OCI-LY7 (cell line): Measurements from ENCODE around the gene UBR7.

- PRO-cap, result no peak
- RAMPAGE, long total RNA, result no peak
These were observed 7.9 kb upstream of the GOLGA5 start for GRCh38 chr14:92786185-92786583.

DNA sequence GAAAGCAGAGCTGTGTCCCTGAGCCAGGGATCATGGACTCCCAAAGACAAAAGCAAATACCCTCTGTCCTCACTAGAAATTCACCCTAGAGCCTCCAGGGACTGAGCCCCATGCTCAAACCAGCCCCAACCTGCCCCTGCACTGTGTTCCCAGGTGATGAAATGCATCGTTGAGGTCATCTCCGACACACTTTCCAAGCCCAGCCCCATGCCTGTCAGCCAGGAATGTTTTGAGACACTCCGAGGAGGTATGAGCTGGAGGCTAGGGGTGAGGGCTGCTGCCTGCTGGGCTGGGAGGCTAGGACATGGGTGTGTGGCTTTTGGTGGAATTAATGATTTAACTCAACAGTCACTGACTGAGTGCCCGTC, 3.5 kb downstream of the CHGA start:
- PRO-cap, result no peak
- RAMPAGE, long total RNA, result no peak

DNA sequence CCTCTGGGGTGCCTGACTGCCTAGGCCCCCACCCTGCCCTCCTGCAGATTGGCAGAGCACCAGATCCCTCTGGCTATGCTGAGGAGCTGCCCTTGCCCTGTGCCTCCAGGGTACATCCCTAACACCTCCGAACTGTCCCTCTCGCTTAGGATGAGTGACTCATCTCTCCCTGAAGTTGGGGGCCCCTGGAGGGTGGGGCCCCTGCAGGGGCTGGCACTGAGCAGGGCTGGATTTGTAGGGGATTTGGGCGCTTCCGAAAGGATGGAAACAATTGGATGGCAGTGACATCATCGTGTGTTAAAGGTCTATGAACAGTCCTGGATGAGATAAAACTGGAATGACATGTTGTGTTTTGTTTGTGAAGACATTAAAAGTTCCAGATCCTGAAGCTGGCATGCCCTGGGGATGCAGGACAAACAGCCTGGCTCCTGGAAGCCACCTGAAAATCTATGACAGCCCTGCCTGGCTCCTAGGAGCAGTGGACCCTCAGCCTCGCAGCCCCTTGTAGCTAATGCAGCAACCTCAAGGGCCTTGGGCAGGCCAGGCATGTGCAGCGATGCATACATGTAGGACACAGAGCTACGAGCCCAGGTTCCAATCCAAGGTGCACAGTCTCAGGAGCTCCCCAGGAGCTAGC, 51.2 kb downstream of the CHGA start:
- PRO-cap, result no peak
- RAMPAGE, long total RNA, result no peak

DNA sequence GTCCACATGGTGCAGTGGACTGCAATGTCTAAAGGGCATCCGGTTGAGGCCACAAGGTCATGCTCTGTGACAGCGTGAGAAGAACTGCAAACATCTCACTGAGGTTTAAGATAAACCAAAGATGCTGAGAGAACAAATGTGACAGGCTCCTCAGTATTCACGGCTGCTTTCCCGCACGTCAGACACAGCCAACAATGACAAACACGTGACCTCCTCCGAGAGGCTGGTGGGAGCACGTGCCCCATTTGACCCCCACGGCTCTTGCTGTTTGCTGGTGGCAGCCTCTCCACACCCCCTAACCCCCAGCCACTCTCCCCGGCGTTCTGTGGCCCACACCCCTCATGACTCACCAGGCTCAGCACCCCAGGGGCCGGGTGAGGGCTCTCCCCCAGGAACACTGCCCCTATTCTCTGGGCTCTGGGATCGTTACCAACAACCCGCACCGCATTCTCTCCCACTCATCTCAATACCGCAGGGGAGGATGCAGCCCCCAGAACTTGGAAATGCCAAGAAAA, 79.4 kb downstream of the ITPK1 start:
- PRO-cap, result no peak
- RAMPAGE, long total RNA, result no peak

DNA sequence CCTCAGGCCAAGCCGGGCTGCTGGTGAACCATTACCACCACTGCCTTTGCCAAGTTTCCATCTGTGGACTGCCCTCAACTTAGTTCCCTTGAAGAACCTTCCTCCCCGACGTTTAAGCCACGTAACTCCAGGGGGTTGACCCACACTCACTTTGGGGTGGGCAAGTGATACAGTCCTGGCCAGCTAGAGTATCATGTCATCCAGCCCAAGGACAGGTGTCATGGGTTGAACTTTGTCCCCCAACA, 68.7 kb downstream of the ITPK1 start:
- PRO-cap, result no peak
- RAMPAGE, long total RNA, result no peak

- PRO-cap, result no peak
- RAMPAGE, long total RNA, result no peak
These were observed 65.7 kb downstream of the ITPK1 start for GRCh38 chr14:93049893-93050487.

DNA sequence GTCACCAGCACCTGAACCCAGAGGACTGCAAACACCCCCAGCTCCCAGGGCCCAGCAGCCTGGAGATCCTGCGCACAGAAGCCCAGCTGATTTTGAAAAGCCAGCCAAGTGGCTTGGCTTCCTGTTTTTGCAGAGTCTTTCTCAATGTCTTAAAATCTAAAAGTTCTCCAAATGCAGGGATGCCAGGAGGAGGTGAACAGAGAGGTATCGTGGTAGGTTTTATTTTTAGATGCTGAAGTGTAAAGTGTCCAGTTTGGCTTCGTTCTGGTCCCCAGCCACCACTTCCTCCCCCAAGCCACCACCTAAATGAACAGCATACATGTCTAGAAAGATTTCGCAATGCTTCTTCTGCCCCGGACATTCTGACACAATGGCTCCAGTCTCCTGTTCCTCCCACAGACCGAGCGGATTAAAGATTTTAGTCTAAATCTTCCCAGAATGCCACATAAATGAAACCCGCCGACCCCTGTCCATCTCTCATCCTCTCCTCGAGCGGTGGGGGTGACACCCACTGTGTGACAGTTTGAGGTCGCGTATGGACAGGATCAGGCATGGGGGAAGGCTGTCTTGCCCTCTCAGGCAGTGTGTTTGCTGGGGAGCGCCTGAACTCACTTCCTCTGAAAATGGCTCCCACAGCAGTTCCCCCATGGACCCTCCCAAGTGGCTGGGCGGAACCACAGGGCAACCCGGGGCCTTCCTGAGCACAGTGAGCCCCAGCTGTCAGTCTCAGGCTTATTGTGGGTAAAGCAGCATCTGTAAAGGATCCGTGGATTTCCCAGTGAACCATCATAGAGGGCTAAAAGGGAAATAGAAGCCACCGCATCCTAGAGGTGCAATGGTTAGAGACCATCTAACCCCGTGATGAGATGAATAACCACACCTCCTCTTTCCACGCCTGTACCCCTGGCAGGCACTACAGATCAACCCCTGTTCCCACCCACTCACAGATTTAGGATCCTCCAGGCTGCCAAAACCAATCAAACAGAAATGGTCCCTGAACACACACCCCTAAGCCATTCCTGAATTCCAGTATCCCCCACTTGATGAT, 41.4 kb downstream of the ITPK1 start:
- PRO-cap, result no peak
- RAMPAGE, long total RNA, result no peak

DNA sequence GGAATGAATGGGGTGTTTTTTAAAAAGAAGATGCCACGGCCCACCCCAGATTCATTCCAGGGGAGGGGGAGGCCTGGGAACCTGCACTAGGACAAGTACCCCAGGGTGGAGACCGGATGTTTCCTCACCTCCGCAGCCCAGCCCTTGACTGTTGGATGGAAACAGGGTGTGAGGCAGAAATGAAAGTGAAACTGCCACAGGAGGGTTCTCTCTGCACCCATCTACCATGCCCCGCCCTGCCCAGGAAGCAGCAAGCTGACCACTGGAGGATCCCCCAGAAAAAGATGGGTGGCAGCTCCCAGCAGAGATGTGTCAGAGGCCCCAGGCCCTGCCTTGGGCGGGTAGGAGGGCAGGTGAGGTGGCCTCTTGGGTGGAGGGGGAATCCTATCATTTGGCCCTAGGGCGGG, 12.1 kb downstream of the ITPK1 start:
- PRO-cap, result no peak
- RAMPAGE, long total RNA, result no peak

DNA sequence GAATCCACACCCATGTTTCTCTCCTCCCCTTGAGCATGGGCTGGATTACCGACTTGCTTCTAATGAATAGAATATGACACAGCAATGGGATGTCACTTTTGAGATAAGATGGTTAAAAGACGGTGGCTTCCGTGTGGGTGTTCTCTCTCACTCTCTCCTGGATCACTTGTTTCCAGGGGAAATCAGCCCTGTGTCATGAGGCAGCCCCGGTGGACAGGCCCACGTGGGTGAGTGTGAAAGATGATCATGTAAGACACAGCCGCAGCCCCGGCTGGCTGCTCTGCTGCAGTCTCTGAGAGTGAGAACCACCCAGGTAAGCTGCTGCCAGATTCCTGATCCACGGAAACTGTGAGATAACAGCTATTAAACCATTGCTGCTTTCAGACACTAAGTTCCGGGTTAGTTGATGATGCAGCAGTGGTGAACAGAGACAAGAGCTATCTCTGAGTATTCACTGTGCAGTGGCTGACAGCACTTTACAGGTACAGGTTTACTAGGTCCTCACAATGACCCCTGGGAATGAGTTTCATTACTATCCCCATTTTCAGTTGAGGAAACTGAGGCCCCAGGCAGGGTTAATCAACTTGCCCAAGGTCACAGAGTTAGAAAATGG, 10.6 kb downstream of the MOAP1 start:
- PRO-cap, result no peak
- RAMPAGE, long total RNA, result no peak

DNA sequence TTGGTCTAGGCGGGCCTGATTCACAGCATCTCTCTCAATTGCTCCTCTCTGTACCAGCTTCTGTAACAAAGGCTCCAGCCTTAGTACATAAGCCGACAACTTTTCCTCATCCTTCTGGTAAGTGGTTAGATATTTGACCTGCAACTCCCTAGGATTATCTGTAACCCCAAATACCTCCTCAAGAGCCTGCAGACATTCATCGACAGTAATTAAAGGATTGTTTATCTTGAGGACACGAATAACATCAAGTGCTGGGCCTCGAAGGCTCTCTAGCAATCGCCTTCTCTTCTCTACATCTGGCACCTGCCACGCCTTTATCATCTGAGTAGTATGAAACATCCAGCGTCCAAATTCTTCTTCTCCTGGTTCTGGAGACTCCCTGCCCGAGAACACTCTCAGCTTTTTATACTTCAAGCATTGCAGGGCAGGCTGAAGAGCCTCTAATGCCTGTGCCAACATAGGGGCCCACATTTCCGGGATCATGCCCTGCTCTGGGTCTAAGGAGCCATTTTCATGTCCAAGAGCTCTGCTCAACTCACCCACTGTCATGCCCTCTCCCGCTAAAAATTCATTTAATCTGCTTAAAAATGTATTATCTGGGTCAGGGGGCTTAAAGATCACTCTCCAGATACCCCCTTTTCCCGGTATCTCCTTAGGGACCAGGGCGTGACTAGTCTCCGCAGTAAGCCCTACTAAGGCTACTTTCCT, 1.2 kb downstream of the MOAP1 start:
- PRO-cap, result no peak
- RAMPAGE, long total RNA, result no peak

DNA sequence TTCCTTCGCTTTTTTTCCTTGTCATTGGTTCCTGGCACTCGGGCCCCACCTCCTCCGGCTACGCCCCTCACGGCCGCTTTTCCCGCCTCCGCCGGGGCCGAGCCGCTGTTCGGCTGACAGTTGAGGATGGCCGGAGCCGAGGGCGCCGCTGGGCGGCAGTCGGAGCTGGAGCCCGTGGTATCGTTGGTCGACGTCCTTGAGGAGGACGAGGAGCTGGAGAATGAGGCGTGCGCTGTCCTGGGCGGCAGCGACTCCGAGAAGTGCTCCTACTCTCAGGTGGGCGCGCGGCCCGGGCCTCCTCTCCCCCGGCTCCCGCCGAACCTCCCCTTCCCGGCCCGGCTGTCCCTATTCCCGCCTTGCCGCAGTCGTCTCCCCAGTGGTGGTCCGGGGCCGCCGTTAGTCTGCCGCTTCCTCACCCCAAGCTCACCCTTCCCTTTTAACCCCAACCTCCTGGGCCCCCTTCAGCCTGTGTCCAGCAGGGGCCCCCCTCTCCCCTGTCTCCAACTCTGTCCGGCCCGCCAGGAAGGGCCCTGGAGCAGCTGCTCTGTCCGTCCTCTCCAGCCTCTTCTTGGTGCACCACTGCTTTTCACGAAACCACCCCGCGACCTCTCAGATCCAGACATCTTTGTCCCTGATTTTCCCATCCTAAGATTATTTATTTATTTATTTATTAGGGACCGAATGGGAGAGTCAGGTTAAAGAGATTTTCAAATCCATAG, at the start of gene UBR7:
Gene UBR7, plus strand, starts transcription at position 91 of the 719 bp plus-strand sequence.
- PRO-cap, result bidirectional peak, plus-strand start at position 119 of the sequence, minus-strand start outside the sequence; bidirectional peak, plus-strand start at position 495 of the sequence, minus-strand start at position 438 of the sequence
- RAMPAGE, long total RNA, result no peak

GRCh38 chr14:93242315-93242743, 35.3 kb downstream of the UBR7 start:
- PRO-cap, result no peak
- RAMPAGE, long total RNA, result no peak

GRCh38 chr14:93245557-93246478, 38.8 kb downstream of the UBR7 start:
- PRO-cap, result no peak
- RAMPAGE, long total RNA, result no peak

DNA sequence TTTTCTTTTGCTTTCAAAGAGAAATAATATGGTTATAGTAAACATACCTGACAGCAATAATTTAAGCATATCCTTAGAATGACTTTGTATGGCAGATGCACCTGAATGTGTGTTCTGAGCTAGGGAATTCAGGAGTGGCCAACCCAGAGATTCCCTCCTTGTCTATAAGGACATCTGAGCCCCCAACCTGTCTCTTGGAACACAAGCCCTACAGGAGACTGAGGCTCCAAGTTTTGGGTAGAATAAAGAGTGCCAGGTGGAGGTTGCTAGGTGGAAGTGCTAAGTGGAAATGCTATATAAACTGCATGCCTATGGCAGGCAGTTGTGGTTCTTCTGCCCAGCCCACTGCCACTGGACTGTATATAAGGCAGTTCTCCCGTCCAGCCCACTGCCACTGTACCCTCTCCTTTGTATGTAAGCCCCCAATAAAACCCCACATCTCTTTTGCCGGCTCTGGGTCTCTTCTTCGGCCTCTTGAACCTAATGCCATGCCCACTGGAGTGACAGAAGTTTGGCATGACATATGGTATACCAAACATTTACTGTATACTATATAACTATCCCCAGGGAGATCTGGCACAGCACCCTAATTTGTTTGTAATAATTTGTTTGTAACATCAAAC, 20.3 kb downstream of the BTBD7 start:
- PRO-cap, result no peak
- RAMPAGE, long total RNA, result no peak

DNA sequence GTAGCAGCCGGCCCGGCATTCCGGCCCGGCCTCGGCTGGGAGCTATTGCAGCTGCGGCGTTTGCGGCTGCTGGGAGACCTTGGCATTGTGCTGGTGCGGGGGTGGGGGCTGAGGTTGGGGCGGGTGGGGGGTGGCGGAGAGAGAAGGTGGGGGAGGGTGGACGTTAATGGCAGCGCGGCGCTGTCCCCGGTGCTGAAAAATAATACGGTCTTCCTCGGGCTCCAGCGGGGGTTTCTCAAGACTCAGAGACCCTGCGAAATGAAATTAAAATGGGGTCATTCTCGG, 259 bp downstream of the UNC79 start:
- PRO-cap, result no peak
- RAMPAGE, long total RNA, result no peak

DNA sequence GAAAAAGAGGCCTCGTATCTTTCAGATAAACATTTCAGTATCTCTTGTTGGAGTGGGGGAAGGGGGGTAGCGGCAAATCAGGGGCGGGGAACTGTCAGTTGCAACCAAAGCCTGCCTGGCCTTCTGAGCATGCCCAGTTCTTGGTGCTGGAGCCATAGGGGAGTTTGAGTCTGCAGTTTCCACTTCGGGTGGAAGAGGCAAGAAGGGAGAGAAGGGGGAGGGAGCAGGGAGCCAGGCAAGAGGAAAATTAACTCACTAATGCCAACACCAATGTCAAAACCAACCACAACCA, 548 bp downstream of the UNC79 start:
- PRO-cap, result no peak
- RAMPAGE, long total RNA, result no peak

GRCh38 chr14:93718953-93719746, 69.1 kb downstream of the PRIMA1 start:
- PRO-cap, result no peak
- RAMPAGE, long total RNA, result no peak

DNA sequence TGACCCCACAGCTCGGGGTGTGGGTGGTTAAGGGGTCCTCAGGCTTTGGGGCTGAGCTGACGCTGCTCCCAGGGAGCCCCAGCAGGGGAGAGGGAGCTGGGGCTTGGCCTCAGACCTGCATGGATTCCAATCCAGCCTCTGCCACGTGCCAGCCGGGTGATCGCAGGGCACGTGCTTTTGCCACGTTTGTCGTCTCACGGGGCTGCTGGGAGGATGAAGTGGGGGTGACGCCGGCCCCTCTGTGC, 36.2 kb upstream of the PRIMA1 start:
- PRO-cap, result no peak
- RAMPAGE, long total RNA, result no peak

DNA sequence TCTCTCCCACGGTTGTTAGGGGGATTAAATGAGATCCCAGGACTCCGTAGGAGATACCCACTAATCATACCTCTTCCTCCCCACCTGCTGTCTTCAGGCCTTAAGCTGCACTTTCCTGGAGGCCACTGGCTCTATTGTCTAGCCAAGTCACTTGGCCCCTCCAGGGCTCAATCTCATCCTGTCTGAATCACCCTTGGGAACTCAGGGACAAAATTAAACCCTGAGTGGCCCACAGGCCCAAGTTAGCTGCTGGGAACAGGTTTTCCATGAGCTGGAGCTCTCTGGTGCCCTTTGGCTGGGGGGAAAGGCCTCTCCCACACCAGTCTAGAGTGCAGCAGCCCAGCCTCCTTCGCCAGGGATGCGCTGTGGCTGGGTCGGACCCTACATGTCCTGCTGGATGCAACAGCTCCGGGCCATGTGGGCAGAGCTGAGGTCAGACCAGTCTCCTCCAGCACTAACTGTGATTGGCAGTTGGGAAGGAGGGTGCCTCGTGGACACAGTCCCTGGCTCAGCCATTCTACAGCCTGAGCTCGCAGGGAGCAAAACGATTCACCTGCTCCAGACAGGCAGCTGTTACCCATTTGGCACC, 6.1 kb upstream of the ASB2 start:
- PRO-cap, result no peak
- RAMPAGE, long total RNA, result no peak

DNA sequence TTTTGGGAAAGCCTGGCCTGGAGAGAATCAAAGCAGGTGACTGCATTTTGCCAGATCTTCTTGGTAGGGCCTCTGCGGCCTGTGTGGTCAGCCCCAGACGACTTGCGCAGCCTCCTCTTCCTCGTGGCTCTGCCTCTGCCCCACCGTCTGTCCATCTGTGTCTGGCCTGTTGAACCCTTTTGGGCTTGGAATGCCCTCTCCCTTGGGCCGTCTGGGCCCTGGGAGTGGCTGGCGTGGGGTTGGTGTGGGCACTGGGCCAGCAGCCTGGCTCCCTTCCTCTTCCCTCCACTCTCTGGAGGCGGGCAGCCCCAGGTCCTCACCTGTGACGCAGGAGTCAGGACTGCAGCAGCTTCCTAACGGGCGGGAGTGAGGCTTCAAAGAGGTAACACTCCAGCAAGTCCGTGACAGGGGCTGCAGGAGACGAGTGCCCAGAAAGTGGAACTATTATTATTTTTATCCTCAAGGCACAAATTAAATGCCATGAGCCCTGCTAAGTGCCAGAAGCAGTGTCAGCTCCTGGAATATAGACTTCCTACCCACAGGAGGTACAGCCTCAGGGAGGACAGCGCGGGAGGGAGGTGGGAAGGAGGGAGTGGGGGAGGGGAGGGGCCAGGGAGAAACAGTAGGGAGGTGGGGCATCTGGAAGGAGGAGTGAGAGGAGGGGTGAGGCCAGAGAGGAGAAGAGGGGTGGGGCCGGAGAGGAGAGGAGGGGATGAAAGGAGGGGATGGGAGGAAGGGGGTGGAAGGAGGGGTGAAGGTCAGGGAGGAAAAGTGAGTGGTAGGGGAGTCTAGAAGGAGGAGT, 9.5 kb upstream of the CCDC197 start:
- PRO-cap, result no peak
- RAMPAGE, long total RNA, result no peak